Neutrophil (primary cell): ENCODE measurements around the genes AIPL1, TEKT1 and ASGR1.

DNA sequence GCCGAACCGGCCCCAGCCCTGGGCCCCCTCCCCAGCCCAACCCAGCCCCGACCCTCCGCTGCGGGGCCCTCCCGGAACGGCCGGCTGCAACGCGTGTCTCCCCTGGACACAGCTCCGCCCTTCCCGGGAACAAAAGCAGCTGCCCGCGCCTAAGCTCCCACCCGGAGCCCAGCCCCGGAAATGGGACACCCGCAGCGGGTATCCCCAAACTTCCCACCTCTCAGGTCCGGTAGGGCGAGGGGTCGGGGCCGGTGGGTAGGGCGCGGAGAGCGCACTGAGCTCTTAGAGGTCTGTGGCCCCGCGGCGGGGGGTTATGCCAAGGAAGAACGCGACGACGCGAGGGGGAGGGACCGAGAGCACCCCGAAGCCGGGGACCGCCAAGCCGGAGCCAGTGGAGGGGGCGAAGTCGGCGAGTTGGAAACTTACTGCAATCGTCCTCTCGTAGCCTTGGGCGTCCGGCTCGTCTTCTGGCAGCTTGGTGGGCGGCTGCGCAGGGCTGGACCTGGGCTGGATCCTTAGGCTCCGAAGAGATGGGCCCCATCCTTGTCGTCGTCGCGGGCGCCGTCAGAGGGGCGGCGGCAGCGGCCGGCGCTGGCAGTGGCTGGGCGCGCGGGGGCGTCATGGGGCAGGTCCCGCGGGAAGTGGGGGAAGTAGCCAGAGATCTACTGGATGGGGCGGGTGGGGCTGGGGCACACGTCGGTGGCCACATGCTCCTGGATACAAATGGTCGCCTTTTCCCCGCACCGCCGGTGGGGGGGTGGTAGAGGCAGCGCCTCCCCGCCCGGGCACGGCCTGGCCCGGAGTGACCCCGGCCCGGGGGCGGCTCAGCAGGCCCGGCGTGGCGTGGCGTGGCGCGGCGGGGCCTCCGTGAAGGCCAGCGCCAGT is 7.0 kb downstream of the USP6 start:
- PRO-cap = no peak

DNA sequence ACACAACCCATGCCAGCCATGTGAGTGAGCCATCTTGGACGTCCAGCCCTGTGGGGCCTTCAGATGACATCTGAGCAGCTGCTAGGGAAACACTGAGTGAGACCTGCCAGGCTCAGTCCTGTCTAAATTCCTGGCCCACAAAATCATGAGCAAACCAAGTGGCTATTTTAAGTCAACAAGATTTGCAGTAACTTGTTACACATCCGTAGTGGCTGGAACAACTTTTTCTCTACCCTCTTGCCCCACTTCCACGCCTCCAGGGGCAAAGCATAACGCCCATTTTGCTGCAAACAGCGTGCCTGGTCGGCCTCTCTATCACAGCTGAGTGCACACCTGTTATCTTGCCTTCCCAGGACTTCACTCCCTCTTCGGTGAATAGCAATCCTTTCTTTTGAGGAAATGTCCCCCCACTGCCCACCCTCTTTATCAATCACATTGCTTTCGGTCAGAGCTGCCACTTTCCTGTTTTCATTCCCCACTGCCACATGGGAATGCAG is 7.3 kb upstream of the SCIMP start:
- PRO-cap = no peak

DNA sequence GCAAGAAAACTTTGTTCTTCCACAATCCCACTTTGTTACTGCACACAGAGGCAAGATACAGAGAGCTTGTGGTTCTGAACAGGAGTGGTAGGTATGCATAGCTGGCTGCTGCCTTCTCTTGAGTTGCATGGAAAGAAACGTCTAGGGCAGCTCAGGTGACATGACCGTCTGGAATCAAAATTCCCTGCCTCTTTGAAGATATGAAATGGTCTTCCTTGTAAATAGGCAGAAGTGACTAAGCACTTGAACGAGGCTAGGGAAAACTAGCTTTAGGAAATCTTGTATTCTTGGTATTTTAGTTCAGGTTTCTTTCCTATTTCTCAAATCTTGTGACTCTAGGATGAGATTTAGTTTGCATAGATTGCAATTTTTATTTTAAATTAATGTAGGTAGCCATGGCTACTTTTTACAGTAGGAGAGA is 1.9 kb downstream of the RABEP1 start:
- PRO-cap = no peak

DNA sequence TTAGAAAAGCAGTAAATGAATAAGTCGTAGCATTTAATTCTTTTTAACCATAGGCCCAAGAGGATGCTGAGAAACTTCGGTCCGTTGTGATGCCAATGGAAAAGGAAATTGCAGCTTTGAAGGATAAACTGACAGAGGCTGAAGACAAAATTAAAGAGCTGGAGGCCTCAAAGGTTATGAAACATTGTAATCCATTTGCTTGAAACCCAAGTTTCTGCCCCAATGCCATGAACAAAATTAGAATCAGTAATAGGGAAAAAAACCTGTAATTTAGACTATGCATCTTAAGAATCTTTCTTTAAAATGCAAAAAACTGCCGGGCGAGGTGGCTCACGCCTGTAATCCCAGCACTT is 55.9 kb downstream of the RABEP1 start:
- PRO-cap = no peak

GRCh38 chr17:5373029-5373502 is 46.4 kb downstream of the NUP88 start:
- PRO-cap = no peak

DNA sequence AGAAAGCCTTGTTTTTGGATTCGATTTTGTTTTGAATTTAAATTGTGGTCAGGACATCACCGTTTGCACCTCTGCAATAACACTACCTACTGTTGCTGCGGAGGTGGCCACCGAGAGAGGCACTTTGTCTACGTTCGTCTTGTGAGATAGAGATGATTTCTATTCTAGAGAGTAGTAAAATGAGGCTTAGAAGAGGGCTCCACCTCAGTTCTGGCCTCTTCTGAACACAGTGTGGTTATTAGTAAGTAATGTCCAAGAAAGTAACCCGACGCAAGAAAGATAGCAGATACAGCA is 429 bp downstream of the RPAIN start:
- PRO-cap = no peak

GRCh38 chr17:6434922-6435239 is at the start of gene AIPL1:
TSS of gene AIPL1 (minus strand) at chr17:6435121.
- PRO-cap = no peak

DNA sequence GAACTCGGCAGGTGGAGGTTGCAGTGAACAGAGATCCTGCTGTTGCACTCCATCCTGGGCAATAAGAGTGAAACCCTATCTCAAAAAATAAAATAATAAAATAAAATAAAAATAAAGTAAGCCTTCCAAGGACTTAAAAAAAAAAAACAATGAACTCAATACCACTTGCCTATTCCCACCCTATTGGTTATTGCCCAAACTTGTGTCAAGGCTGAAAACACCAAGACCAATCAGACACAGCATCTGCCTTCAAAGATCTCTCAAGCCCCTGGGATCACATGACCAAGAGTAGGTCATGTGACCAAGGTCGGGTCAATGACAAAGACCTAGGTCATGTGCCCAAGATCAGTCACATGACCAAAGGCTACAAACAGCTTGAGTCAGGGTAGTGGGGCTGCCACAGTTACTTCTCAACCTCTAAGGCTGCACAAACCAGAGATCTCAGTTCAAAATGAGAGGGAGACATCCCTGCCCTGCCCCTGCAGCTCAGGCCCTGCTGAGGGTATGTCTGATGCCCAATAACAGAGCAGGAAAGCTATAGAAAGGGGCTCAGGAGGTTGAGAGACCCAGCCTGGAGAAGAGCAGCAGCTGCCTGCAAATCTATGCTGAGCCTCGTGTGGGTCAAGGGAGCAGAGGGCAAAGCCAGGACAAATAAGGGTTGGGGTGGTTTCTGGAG is 48.7 kb downstream of the PIMREG start:
- PRO-cap = no peak

- PRO-cap = no peak
These were observed 35.2 kb upstream of the PITPNM3 start for GRCh38 chr17:6591494-6592071.

- PRO-cap = no peak
These were observed 1.3 kb downstream of the SLC13A5 start for GRCh38 chr17:6711630-6712419.

- PRO-cap = no peak
These were observed 1.1 kb upstream of the FBXO39 start for GRCh38 chr17:6774833-6775399.

DNA sequence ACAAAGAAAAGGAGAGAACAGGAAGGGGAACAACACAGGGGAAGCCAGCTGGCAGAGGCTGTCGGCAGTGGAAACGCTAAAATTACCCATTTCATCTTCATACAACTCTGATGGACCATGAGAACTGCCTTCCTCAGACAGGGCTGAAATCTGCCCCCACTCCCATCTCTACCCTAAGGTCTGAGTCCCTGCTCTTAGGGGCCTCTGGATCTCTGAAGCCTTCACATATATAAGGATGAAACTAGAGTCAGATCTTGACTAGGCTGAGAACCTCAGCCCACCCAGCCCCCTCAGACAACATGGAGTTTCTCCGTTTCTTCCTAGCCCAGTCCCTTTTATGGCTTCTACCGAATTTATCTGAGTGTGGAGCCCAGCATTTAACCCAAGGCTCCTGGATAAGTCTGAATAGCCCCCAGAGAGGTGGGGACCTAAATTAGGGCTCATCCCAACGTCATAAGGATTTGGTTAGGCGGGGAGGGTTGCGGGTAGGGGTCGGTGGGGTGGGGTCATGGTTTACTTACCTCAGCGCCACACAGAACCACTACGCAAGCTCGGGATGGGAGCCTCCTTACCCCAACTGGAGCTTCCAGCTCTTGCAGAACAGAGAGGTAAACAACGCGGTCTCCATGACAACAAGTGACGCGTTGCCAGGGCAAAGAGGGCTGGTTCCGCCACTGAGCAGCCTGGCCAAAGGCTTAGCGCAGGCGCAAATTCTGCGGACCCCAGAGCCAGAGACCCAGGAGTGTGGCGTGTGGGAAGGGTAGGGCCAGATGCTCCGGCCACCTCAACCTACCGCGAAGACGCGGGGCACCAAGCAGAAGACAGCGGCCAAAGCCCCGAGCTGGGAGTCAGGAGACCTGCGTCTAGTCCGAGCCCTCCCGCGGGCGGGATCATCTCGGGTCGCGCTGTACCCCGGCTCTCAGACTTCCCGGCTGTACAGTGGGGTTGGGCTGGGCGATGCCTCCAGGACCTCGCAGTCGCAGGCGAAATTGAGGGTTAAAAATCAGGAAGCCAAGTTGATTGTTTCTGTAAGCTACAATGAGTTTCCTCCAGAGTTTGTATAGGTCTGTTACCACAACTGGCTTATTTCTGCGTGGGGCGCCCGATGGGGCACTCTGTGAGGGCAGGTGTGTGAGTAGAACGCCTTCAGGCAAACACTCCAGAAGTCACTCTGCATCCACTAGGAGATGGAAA is at the start of gene TEKT1:
Gene TEKT1 (minus strand): TSS at position 602 of the 1,194 bp plus-strand sequence.
- PRO-cap = no peak

DNA sequence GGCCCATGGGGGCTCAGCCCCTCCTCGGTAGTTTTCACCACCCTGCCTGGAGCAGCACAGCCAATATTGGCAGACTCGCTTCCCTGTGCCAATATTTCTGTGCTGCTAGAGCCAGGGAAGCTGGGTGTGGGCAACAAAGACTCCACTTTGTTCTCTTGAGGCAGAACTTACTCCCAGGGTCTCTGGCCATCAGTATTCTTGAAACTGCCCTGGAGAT is 2.9 kb downstream of the C17orf49 start:
- PRO-cap = no peak

DNA sequence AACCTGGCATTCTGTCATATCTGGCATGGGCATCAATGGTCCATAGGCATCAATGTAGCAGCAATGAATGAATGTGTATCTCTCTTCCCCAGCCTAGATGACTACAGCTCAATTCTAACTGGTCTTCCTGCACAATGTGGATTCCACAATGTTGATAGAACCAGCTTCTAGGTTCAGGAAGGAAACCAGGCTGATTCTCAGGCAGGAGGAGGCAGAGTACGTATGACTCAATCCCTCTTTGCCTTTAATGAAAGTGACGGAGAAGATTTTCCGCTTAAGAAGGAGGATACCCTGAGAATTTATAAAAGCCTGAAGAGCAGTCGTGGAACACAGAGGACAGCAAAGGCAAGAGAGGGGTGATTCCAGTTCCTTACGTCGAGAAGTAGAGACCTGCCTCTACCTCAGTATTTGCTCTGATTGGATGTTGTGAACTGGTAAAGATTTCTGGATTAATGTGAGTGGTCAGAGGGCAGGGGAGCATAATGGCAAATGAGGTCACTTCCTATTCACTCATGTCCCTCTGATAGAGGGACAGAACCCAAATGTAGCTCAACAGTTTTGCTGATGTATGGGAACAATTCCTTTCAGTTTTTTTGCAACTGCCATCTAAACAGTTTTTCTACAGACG is 15.0 kb upstream of the SLC16A11 start:
- PRO-cap = no peak

- PRO-cap = no peak
These were observed at the start of gene ASGR1 for GRCh38 chr17:7179222-7180153. TSS of gene ASGR1 (minus strand) at chr17:7179370.

DNA sequence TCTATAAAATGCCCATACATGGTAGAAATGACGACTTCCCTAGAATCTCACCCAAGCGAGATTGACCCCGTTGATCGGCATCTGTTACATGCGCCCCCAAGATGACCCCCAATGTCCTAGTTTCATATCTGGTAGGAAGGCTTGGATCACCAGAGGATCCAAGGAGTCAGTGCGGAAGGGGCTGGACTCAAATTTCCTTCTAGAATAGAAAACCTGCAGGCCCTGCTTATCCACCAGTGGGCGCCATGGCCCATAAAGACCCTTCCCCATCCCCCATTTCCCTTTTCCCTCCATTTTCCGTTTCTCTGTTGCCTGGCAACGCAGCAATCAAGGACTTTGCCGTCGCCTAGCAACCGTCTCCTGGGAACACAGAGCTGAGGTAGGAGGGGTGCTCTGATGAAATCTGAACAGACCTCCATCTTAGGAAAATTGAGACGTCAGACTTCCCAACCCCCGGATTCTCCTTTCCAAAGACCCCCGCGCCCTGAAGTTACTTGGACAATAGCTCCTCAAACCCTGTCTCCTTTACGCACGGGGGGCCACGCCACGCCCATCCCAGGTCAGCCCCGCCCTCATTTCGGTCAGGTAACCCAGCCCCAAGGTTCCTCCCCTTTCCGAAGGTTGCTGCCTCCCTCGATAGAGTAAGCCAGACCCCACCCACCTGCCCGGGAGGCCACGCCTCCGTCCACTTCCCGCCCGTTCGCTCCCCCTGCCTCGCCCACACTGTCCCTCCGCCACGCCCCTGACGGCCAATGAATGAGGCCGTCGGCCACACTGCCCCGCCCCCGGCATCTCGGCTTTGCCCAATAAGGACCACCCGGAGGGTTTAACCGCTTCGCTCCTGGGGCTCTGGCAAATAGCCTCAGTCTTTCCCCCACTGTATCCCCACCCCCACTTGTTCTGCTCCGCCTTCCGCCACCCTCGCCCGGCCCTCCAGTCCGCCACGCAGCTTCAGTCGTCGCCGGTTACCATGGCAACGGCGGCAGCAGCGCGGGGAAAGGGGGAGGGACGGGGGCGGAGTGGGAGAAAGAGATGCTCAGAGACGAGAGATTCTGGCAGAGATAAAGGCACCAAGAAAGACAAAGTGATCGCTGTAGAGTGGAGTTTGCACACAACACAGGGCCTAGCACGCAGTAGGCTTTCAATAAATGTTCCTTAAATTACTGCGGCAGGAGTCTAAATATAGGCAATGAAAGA is 3.3 kb downstream of the DLG4 start:
- PRO-cap = no peak

GRCh38 chr17:7214947-7216244 is 2.0 kb downstream of the DLG4 start:
- PRO-cap = no peak

- PRO-cap = no peak
These were observed 5.6 kb downstream of the DVL2 start for GRCh38 chr17:7228832-7229089.

GRCh38 chr17:7237837-7238864 is 1.1 kb downstream of the PHF23 start:
- PRO-cap = no peak

GRCh38 chr17:7241663-7241998 is 618 bp downstream of the GABARAP start:
- PRO-cap = no peak